ENCODE data around the genes PYDC1, ORC6, MYLK3 and C16orf87.

- PRO-cap, result no peak
- RAMPAGE, long total RNA, 2 experiments, result no peak in any of the 2 experiments
These were observed at the start of gene PYDC1 for GRCh38 chr16:31216485-31217268. Gene PYDC1, minus strand, starts transcription at chr16:31217135.

GRCh38 chr16:31351752-31352442 lies 3.1 kb upstream of the ITGAX start:
- PRO-cap, result no peak
- RAMPAGE, long total RNA, 2 experiments, result no peak in any of the 2 experiments

- PRO-cap, result no peak
- RAMPAGE, long total RNA, 2 experiments, result no peak in any of the 2 experiments
These were observed 17.4 kb downstream of the ITGAX start for GRCh38 chr16:31372295-31372773.

DNA sequence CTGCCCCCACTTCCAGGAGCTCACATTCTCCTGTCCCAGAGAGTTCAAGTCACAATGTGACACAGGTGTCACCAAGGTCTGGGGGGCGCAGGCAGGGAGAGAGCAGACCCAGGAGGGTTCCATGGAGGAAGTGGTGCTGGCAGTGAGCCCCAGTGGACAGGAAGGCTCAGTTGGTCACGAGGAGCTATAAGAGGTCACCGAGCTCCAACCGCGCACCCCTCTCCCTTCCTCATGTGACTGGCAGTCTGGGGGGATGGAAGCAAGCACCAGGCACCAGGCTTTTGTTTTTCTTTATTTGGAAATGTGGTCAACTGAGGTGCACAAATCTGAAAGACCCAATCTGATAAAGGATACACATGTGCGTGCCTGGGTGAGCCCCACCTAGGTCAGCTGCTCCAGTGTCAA lies 2.5 kb downstream of the ITGAD start:
- PRO-cap, result no peak
- RAMPAGE, long total RNA, 2 experiments, result no peak in any of the 2 experiments

DNA sequence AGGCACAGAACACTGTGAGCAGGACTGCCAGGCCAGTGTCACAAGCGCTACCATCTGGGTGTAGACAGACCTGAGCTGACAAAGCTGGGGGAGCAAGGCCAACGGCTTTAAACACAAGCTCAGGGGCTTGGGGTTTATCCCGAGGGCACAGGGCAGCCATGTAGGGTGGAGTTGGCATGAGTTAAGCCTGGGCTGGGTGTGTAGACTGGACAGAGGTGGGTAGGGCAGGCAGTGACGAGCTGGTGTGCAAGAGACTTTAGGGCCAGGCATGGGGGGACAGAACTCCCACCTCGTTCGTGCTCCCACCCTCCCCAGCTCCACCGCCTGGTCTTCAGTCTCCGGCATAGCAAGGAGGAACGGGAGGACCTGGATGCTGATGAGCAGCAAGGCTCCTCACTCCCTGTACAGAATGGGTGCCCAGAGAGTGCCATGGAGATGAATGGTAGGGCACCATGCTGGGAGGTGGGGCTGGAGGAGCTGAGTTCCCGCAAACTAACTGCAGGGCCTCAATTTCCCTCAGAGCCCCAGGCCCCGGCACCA lies 6.9 kb downstream of the SLC5A2 start:
- PRO-cap, result no peak
- RAMPAGE, long total RNA, 2 experiments, result no peak in any of the 2 experiments

DNA sequence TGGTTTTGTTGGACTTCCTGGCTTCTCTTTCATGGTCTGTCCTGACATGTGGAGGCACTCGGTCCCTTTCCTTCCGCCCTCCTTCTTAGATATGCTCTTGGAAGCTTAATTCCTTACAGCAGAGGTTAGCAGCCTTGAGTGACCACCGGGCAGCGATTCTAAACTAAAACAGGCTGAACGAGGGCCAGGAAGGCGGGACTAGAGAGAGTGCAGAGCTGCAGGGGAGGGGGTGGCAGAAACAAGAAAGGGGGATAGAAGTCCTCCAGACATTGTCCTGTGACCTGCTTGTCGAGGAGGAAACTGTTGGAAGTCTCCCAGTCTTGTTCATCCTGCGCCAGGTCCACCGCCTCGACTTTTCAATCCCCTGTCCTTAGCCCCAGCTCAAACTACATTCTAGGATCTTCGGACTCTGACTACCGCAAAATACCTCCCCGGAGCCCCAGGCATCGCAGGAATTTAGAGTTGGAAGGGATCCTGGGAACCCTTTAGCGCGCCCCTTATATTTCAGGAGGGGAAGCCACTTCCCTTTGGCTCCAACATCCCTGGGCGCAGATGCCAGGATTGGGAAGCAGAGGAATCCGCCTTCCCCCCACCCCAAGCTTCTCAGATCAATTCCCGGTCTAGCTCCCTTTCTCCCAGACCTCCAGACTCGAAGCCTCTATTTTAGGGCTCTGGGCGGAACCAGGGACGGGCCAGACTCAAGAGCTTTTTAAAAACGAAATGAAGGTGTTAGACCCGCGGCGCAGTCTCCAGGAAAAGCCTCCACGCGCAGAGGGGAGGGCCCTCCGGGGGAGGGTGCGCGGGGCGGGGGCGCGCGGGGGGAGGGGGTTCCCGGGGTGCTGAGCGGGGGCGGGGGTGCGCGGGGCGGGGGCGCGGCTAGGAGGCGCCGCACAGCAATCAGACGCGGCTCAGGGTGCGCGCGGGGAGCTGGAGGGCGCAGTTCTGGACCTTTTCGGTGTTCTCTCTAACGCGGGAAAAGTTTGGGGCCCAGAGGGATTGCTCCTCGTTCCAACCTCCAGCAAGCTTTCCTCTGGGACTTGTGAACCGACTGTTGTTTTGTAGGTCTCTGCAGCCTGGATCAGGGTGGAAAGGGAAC lies 1.4 kb downstream of the AHSP start:
- PRO-cap, result unidirectional peak, minus-strand start at position 750 of the sequence
- RAMPAGE, long total RNA, 2 experiments, result no peak in any of the 2 experiments

DNA sequence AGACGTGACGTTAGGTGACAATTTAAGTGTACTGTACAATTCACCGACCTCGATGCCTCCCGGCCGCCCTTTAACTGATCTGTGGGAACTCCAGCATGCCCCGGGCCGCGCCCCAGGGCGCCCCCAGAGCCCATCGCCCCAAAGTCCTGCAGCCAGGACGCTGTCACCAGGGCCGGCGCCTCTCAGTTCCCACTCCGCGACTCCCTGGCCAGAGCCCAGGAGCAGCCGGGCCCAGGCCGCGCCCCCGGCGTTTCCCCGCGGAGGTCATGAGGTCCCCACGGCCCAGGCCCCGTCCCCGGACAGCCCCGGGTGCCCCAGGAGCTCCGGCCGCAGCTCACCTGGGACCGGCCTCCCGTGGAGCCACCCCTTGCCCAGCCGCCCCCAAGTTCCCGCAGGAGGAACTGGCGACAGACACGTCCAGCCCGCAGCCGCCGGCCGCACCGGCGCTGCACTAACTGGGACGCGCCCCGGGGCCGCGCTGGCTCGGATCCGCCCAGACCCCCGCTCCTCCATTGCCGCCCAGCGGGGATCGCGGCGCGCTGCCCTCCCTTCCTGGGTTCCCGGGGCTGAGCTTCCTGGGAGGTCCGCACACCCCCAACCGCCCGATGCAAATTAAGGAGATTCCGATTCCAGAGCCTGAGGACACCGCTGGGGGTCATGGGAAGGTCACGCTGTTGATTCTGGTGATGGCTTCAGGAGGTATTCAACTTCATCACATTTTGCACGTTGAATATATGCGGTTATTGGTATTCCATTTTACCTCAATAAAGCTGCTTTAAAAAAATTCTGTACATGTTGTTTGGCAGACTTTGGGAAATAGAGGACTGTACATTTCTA lies 9.8 kb downstream of the AHSP start:
- PRO-cap, result no peak
- RAMPAGE, long total RNA, 2 experiments, result no peak in any of the 2 experiments

- PRO-cap, result no peak
- RAMPAGE, long total RNA, 2 experiments, result no peak in any of the 2 experiments
These were observed 11.4 kb upstream of the KRBOX5 start for GRCh38 chr16:31701548-31702078.

- PRO-cap, result no peak
- RAMPAGE, long total RNA, 2 experiments, result no peak in any of the 2 experiments
These were observed 4.9 kb upstream of the KRBOX5 start for GRCh38 chr16:31708112-31708510.

GRCh38 chr16:31873393-31873687 lies 267 bp upstream of the ZNF267 start:
- PRO-cap, result no peak
- RAMPAGE, long total RNA, 2 experiments, result no peak in any of the 2 experiments

- PRO-cap, result no peak
- RAMPAGE, long total RNA, 2 experiments, result no peak in any of the 2 experiments
These were observed 2.4 kb downstream of the ZNF267 start for GRCh38 chr16:31876046-31876458.

GRCh38 chr16:31952370-31952569 lies 78.7 kb downstream of the ZNF267 start:
- PRO-cap, result no peak
- RAMPAGE, long total RNA, 2 experiments, result no peak in any of the 2 experiments

GRCh38 chr16:35142985-35143340 lies 1683.6 kb downstream of the TP53TG3F start:
- PRO-cap, result no peak
- RAMPAGE, long total RNA, 2 experiments, result no peak in any of the 2 experiments

GRCh38 chr16:35552694-35553470 lies 2093.5 kb downstream of the TP53TG3F start:
- PRO-cap, result no peak
- RAMPAGE, long total RNA, 2 experiments, result no peak in any of the 2 experiments

DNA sequence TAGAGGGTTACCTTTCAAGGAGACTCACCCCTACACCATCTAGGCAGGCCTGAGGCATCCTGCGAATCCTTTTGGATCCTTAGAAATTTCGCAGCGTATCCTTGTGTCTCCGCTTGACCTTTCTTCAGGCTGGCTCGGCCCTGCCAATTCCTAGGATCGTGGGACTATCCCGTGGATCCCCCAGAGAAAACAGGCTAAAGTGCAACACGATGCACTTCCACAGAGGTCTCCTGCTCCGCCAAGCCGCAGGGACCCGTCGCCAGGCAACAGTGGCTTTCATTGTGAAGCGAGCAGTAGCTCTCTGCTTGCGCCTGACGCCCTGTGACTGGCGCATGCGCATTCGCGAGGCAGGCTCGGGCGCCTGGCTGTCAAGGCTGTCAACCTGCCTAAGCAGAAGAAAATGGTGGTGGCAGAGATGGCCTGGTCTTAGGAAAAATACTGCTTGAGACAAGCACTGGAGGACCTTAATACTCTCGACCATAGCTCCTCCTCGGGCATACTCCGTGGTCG lies 2335.9 kb downstream of the TP53TG3F start:
- PRO-cap, result no peak
- RAMPAGE, long total RNA, 2 experiments, result no peak in any of the 2 experiments

DNA sequence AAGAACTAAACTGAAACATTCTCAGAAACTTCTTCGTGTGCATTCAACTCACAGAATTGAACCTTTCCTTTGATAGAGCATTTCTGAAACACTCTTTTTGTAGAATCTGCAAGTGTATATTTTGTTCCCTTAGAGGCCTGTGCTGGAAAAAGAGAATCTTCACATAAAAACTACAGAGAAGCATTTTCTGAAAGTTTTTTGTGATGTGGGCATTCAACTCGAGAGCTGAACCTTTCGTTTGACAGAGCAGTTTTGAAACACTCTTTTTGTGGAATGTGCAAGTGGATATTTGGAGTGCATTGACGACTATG lies 2626.9 kb downstream of the TP53TG3F start:
- PRO-cap, result no peak
- RAMPAGE, long total RNA, 2 experiments, result no peak in any of the 2 experiments

GRCh38 chr16:46688977-46690006 lies at the start of gene ORC6:
Gene ORC6, plus strand, starts transcription at chr16:46689659.
- PRO-cap, result unidirectional peak, minus-strand start at chr16:46689188
- RAMPAGE, long total RNA, 2 experiments, result start-site peak on the plus strand in 1 of 2 experiments, at chr16:46689619-46689685 at its widest, 17 reads per replicate; start-site peak on the minus strand in 2 of 2 experiments, at chr16:46689143-46689178 at its widest, 474 to 1,997 reads per replicate

DNA sequence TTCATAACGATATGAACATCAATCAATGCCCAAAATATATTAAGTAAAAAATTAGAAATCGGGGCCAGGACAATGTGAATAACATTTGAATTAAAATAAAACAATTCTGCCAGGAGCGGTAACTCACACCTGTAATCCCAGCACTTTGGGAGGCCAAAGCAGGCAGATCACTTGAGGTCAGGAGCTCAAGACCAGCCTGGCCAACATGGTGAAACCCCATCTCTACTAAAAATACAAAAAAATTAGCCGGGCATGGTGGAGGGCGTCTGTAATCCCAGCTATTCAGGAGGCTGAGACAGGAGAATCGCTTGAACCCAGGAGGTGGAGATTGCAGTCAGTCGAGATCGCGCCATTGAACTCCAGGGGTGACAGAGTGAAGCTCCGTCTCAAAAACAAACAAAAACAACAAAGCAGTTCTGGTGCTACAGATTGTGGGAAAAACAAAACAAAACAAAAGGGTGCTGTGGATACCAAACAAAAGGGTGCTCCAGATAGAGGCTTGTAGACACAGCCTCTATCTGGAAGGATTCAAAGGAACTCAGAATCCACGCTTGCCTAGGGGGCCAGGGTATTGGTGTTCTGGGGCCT lies 2.7 kb downstream of the MYLK3 start:
- PRO-cap, result no peak
- RAMPAGE, long total RNA, 2 experiments, result no peak in any of the 2 experiments

DNA sequence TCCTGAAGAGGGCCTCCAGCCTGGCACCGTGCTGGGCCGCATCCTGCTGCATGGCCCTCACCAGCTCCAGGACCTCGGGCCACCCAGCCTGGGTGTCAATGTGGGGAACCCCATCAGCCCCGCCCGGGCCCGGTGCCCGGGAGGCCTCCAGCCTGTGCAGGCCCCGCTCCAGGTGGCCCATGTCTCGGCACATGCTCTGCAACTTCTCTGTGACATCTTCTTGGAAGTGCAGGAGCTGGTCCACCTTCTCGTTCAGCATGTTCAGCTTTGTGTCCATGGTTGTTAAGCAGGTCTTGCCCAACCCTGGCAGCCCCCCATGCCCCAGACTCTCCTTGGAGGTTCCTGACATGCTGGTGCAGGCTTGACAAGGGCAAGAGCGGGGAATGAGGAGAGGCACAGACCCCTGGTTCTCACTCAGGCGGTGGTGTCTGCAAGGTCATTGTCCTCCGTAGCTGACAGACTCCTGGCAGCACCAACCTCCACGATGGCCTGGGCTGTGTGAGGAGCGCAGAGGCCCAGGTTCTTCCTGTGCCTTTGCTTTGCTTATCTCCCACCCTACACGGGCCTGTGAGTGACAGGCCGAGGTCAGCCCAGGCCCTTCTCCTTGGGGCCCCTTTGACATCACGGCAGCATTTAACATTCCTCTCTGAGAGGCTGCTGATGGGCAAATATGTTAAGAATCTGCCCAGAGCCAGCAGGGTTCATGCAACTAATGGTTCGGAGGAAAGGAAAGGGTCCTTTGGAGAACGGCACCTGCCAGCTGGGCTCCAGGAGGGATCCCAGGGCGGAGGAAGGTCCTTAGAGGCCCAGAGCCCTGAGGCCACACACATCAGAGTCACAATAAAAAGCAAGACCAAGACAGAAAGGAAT lies at the start of gene MYLK3:
Gene MYLK3, minus strand, starts transcription at position 500 of the 870 bp plus-strand sequence.
- PRO-cap, result no peak
- RAMPAGE, long total RNA, 2 experiments, result no peak in any of the 2 experiments

DNA sequence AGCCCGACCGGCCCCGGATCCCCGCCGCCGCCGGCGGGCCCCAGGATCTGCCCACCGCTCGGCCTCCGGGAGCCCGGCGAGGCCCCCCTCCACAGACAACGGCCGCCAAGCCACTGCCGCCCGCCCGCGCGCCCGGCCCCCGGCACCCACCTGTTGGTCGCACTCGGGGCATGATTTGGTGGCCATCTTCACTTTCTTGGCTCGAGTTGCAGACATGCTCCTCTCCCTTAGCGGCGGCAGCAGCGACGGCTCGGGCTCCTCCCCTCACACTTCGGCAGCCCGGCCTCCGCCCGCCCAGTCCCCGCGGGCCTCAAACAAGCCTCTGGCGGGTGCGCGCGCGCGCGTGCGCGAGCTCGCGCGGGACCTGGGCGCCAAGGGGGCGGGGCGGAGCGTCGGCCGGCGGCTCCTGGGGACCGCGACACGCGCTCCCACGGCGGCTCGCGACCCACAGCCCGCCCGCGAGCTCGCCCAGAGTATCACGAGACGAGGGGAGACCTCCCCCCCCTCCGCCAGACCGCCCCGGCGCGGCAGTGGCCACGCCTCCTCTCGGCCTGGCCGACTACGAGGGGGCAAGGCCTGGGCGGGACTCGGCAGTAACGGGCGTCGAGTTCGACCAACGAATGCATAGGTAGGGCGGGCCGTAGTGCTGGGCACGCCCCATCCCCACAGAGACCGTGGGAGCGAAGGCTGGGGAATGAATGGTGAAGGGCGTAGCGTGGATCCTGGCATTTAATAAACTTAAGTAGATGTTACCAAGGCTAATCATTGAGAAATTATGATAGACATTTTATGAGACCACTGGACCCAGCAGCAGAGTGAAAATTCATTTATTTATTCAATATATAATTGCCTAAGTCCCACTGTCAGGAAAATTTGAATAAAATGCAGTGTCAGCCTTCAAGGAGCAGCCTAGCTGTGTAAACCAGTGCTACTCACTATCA lies at the start of gene C16orf87:
Gene C16orf87, minus strand, starts transcription at position 247 of the 941 bp plus-strand sequence.
- PRO-cap, result no peak
- RAMPAGE, long total RNA, 2 experiments, result start-site peak on the minus strand in 1 of 2 experiments, centred at position 276 of the sequence, 356 reads per replicate

All from breast epithelium (tissue), 2 donors.